Endodermal cell (in vitro differentiated cells): Measurements from ENCODE around the gene SPINT4.

DNA sequence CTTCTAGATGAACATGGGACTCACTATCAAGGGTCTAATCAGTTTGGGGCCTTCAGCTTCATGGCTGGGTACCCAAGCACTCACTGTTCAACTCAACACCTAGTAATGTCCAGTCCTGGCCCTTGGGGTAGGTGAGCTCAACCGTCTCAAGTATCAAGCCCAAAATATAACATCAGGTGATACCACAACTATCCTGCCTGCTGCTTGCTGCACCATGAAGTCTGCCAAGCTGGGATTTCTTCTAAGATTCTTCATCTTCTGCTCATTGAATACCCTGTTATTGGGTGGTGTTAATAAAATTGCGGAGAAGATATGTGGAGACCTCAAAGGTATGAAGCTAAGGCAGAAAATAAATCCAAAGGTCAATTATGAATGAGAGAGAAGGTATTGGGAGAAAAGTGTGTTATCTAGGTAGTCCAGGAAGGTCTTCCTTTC, at the start of gene SPINT4:
Gene SPINT4 (plus strand): TSS at position 194 of the 435 bp plus-strand sequence.
- PRO-cap, result no peak

GRCh38 chr20:45792132-45793315, 770 bp downstream of the DNTTIP1 start:
- PRO-cap, result unidirectional peak, minus-strand start at chr20:45792192

GRCh38 chr20:45842020-45842779, 8.6 kb downstream of the SNX21 start:
- PRO-cap, result no peak

DNA sequence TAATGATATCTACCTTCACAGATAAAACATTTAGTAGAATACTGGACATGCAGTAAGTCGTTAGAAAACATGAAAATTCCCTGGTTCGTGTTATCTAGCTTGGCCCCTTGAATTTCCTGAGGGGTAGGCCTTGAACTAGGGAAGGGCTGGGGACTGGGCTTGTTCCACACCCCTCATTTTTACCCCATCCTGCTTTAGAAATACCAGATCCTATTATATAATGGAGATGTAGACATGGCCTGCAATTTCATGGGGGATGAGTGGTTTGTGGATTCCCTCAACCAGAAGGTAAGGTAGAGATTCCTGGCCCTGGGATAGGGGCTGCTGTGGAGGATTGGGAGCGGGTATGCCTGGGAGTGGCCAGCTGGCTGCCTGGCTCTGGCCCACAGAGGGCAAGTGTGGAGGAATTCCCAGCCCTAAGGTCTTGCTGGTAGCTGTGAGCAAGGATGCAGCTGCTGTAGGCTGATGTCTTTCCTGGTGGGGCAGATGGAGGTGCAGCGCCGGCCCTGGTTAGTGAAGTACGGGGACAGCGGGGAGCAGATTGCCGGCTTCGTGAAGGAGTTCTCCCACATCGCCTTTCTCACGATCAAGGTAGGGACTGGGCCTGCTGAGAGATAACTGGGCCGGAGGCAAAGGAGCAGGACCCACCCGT, 6.5 kb downstream of the CTSA start:
- PRO-cap, result no peak

GRCh38 chr20:45944117-45944898, 9.8 kb downstream of the PCIF1 start:
- PRO-cap, result no peak

- PRO-cap, result no peak
Observed at GRCh38 chr20:45960745-45961206, 11.2 kb downstream of the ZNF335 start.

- PRO-cap, result no peak
Observed at GRCh38 chr20:45970842-45971091, 1.2 kb downstream of the ZNF335 start.

DNA sequence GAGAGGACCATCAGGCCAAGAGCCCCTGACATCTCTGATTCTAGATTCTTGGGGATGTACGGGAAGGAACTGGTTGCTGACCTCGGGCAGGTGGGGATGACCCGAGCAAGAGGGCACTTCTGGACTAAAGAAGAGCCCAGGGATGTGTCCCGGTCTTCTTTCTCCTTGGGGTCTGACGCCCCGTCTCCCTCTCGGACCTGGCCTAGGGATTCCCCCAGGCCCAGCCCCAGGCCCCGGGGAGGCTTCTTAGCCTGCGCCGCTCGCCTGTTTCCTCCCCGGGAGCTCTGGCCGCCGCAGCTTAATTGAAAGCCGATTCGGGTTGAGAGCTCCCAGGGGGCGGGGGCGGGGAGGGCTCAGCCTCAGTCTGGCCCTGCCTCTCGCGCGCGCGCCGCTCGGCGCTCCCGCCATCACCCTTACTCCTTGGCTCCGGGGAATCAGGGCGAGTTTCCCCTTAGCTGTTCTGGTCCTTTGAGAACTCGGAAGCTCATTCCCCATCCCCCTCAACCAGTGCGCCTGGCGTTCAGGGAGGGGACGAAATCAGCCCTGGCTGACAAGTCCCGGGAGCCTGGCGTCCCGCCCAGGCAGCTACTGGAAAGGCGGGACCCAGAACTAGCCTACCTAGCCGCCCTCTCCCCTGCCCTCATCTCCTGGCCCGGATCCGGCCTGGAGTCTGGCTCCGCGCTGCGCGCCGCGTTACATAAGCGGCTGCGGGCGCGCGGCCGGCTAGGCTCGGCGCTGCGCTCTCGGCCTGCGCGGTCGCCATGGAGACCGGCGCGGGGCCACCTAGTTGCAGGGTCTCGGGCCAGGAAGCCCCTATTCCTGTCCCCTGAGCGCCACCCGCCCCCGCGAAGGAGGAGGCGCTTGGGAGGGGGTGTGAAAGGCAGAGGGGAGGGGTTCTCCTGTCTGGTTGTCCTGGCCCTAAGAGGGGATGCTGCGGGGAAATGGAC, 2.7 kb downstream of the SLC12A5 start:
- PRO-cap, result unidirectional peak, minus-strand start at position 672 of the sequence

GRCh38 chr20:46343551-46344087, 20.6 kb downstream of the SLC35C2 start:
- PRO-cap, result no peak

- PRO-cap, result no peak
Observed at GRCh38 chr20:46376123-46377166, 12.2 kb upstream of the SLC35C2 start.

- PRO-cap, result no peak
Observed at GRCh38 chr20:46400051-46400623, 6.3 kb downstream of the ELMO2 start.

DNA sequence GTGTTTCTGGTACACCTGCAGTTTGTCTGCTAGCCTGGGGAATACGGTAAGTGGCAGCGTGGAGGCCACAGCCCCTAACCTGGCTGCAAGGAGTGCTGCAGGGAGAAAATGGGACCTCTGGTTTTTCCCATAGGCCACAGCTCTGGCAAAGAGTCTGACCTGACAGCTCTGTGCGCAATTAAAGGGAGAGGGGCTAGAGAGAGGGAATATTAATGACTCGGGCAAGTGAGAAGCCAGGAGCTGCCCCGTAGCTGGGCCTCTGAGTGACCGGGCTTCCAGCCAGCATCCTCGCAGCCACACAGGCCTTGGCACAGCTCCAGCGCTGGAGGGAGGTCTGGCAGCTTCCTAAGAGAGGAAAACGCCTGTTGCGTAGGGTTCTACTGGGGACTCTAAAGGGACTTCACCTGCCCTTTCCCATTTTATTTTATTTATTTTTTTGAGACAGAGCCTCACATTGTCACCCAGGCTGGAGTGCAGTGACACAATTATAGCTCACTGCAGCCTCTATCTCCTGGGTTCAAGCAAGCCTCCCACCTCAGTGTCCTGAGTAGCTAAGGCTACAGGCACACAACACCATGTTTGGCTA, 18.2 kb upstream of the OCSTAMP start:
- PRO-cap, result no peak

- PRO-cap, result no peak
Observed at GRCh38 chr20:46705208-46705781, 4.2 kb upstream of the SLC2A10 start.

DNA sequence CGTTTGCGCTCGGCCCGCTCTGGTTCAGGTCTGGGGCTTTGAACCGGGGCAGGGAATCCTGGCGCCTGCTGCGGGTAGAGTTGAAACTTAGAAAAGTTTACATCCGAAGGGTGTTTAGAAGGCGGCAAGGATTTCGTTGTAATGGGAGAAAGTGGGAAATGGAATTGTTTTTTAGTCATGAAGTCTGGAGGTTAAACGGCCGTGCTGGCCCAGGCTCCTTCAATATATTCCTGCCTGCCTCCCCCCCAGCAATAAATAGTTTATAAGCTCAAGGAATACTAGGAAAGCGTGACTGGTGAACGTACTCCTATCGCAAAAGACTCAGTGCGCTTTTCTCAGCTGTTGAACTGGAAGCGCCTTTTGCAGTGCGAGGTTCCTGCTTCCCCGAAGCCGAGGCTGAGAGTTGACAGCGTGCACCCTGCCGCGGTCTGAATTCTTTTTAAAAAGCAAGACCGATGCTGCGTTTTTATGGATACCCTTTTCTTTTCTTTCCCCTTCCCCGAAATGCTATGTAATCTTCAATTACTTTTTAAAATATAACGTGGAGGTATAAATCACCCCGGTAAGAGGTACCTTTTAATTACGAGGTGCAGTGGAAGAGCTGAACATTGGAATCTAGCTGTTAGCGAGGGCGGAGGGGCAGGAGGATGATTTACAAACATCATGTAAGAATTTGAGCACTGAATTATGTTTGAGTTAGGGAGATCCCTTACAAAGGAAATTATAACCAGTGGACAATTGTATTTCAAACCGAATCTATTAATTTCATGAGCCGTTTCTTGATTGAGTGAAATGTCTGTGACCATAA, 1.1 kb downstream of the EYA2 start:
- PRO-cap, result no peak

DNA sequence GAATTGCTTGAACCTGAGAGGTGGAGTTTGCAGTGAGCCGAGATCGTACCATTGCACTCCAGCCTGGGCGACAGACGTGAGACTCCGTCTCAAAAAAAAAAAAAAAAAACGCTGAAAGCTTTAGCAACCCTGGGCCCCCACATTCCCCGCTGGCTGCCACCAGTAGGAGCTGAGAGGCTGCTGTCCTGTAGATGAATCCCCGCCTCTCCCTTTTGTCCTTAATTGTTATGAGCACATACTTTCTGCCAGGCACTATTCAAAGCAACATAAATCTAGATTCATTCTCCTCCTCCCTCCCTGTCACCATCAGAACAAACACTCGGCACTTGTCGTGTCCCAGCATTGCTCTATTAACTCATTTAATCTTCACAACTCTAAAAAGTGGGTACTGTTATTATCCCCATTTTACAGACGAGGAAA, 97.2 kb downstream of the EYA2 start:
- PRO-cap, result no peak

GRCh38 chr20:47181207-47181576, 175.3 kb downstream of the ZMYND8 start:
- PRO-cap, result no peak

GRCh38 chr20:47207195-47207638, 149.3 kb downstream of the ZMYND8 start:
- PRO-cap, result no peak

- PRO-cap, result no peak
Observed at GRCh38 chr20:47235896-47236692, 120.4 kb downstream of the ZMYND8 start.

DNA sequence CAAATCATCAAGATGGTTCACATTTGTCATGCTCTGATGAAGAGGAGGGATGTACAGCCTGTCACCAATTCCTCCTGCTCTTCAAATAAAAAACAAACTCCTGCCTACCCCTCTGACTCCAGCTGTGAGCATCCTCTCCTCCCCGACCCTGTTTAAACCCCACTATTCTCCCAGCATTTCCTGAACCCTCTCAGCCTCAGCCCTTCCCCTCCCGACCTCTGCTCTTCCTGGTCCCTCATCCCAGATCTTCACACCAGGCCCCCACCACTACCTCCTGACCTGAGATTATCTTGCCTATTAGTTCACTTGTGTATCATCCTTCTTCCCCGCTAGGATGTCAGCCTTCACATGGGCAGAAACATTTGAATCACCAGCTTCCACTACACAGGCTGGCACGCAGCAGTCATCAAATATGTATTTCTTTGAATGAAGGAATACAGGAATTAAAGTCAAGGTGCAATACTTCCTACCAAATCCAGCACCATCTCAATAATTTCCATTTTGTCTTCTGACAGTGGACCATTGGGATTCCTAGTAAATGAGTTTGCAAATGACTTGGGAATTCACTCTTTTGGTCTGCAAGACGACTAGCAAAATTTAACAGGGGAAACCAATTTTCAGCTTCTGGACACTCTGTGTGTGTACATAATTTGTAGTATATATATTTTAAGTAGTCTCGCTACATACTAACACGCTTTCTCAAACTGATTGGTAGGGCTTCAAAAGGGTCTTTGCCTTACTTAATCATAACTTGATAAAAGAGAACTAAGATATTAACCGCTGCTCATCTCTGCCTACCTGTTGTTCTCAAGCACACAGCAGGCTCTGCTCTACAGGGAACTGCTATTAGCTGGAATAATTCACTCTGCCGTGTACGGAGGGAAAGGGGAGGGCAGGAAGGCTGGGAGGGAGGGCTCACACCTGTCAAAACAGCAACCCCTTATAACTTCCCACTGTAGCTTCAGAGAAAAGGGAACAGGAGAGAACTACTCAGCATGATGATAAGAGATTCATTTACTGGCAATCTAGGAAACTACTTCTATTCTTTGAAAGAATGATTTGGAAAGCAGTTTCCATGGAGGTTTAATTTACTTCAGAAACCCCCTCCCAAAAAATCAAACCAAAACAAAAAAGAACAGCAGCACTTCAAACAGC, 75.4 kb downstream of the ZMYND8 start:
- PRO-cap, result no peak

- PRO-cap, result no peak
Observed at GRCh38 chr20:47321131-47321894, 35.2 kb downstream of the ZMYND8 start.